Hair follicle dermal papilla cell (primary cell): ENCODE results near the gene PDE7B.

- CAGE, long polyA plus RNA = no peak
Observed at GRCh38 chr6:134166685-134167329, 114.4 kb upstream of the SLC2A12 start.

- CAGE, long polyA plus RNA = no peak
Observed at GRCh38 chr6:134249381-134249931, 68.5 kb downstream of the SGK1 start.

GRCh38 chr6:134288322-134289314 is 29.3 kb downstream of the SGK1 start:
- CAGE, long polyA plus RNA = no peak

GRCh38 chr6:134315076-134315675 is 2.7 kb downstream of the SGK1 start:
- CAGE, long polyA plus RNA = no peak

- CAGE, long polyA plus RNA = no peak
Observed at GRCh38 chr6:134316669-134317344, 1.1 kb downstream of the SGK1 start.

DNA sequence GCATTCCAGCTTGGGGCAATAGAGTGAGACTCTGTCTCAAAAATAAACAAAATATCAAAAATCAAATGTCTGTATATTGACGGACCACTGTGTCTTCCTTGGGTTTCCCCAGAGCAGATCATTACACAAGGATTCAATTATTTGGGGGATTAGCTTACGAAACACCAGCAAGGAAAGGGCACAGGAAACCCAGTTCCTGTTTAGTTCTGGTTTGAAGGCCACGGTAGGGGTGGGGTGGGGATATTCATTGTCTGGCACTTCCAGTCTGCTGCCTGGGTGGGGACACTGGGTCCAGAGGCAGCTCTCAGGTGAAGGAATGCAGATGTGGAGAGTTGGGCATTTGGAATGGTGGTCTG is 28.5 kb upstream of the SGK1 start:
- CAGE, long polyA plus RNA = no peak

GRCh38 chr6:134420554-134421409 is 102.9 kb upstream of the SGK1 start:
- CAGE, long polyA plus RNA = no peak

- CAGE, long polyA plus RNA = no peak
Observed at GRCh38 chr6:134529756-134530362, 211.9 kb upstream of the SGK1 start.

- CAGE, long polyA plus RNA = no peak
Observed at GRCh38 chr6:134644174-134644531, 305.7 kb downstream of the ALDH8A1 start.

GRCh38 chr6:134853606-134853959 is 96.3 kb downstream of the ALDH8A1 start:
- CAGE, long polyA plus RNA = no peak

DNA sequence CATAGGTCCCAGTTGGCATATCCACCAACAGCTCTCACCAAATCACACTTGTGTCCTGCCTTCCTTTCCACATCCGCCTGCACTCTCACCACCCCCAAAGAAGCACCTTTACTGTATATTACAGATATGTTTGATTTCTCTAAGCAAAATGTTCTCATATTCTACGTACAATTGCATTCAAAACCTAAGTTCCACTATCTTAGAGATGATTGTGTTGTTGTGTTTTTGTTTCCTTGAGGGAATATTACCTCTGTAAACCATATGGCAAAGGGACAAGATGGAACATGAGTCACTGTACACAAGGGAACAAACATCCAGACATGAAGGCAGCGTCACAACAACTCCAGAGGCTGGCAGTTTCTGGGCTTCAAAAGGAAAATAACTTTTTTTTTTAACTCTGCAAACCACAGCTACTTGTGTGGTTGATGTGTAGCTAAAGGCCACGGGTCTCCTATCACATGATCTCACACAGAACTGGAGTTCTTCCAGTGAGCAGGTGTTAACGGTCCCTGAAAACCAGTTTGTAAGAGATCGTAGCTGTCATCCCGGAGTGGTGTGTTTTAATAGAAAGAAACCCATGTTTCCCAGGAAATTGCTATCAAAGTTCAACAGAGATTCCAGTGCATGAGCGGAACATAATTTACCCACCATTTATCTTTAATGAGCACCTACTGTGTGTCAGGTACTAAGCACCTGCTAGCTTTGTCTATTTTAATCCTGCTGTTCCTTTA is 33.1 kb upstream of the HBS1L start:
- CAGE, long polyA plus RNA = no peak

DNA sequence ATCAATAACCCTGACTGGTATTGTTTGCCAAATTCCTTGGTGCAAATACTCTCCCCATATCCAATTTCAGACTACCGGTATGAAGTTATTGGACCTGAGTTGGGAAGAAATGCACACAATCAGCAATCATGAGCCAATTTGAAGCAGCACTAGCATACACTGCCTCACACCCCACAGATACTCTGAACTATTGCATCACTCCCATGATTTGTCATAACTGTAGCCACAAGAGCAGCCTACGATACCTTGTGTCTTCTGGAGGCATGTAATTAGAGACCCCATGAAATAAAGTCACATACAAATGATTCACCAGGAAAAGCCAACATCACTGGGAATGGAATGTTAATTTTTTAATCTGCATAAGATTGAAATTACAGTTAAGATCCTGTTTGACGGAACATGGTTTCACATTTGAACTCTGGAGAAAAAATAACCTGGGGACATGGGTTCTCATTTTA is 34.2 kb upstream of the HBS1L start:
- CAGE, long polyA plus RNA = no peak

GRCh38 chr6:135270590-135271698 is 89.8 kb downstream of the MYB start:
- CAGE, long polyA plus RNA = no peak

GRCh38 chr6:135286846-135287313 is 105.8 kb downstream of the MYB start:
- CAGE, long polyA plus RNA = no peak

DNA sequence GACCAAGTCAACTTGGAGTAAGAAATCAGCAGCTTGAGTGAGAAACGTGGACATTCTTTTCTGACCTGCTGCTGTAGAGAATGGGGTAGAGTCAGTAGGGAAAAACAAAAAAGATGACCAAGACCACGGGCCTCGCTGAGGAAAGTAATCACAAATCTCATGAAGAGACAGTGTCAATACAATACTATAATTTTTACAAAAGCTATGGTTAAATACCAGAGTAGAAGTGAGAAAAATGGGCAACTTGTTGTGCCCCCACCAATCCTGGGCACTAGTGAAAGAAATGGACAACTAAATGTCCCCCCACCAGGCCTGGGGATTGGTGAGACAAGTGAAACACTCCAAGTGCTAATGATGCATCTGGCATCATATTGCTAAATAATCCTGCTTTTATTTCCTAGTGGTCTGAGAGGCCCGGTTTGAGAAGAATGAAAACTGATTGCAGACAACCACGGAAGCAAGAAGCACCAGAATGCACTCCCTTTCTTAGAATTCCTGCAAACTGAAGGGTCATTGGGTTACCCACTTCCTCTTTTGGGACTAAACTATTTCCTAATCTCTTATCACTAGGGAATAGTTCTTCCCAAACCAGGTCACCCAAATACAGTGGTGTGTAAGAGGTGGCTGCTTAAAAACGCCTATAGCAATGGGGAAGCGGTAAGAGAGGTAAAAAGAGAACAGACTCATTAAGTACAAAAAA is 125.5 kb downstream of the MYB start:
- CAGE, long polyA plus RNA = no peak

- CAGE, long polyA plus RNA = no peak
Observed at GRCh38 chr6:135811177-135811560, 40.3 kb upstream of the PDE7B start.

DNA sequence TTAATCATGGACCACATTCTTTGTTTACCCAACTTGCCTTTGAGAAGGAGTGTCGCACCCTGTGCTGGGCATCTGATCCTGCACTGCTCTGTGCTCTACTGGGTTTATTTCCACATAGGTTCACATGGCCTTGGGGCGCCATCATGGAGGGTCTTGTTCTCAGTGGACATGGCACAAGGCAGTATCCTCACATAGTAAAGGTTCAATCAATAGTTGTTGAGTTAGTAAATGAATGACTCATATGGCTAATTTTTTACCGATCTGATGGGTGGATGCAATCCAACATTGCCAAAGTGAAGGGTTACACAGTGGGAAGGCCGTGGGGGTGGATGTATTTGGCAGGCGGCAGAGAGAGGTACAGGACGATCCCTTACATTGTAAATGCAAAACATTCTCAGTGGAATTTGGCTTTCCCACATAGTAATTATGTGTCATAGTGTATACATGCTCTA is 21.1 kb upstream of the PDE7B start:
- CAGE, long polyA plus RNA = no peak

DNA sequence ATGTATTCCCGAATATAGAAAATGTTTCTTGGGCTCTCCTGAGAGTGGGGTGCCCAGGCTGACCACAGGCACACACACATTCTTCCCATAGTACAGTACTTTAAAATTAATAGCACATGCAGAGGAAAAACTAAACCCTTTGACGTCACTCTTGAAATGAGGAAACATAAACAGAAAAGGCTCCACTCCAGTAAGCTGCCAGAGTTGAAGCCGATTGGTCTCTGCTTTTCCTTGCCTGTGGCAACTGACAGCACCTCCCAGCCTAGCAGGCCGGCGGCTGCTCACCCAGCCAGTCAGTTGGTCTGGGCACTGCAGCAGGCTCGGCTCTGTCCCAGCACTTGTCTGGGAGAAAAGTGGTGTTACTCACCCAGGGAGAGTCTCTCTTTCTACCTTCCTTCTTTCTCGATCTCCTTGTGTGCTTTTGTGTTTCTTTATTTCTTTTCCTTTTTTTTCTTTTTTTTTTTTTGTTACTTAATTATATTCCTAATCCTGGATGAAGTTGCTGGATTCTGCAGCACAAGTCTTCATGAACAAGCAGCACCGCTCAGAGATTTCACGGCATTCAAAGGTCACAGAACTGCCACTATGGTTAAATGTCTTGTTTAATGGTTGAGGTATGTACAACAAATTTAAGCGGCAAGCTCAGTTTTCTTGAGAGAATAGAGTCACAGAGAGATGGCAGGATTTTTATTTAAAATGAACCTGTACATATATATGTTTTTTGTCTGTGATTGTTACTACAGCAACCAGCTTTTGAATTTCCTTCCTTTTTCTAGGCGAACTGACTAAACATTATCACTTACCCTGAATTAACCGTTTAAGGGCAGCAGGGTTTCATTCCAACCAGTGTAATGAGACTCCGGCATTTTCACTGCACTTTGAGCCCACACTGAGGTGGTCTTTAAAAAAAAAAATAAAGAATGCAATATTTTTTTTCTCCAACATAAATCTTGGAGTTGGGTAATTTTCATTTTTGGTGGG is at the start of gene PDE7B:
Gene PDE7B (plus strand): TSS at position 296 of the 981 bp plus-strand sequence.
- CAGE, long polyA plus RNA = no peak

GRCh38 chr6:136012061-136012789 is 160.7 kb downstream of the PDE7B start:
- CAGE, long polyA plus RNA = no peak

DNA sequence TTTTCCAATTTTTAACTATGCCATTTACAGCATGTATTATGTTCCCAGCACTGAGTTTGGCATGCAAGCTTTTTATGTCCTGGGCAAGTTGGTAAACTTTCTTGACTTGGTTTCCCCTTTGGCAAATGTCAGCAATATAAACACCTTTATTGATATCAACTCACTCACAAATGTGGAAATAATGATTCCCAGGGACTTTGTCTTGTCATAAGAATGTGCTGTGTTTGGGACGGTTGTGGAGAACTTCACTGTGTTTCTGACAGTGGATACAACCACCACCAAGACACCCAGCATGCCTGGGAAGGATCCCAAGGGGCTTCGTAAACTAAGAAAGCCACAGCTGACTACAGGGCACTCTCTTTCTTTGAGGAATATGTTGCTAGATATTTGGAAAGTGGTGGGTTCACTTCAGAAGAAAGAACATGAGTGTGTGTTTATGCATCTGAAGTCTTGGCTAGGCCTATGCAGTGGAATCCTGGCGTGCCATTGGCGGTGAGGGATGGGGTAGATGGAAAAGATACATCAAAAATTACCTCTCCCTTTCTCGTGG is 187.5 kb downstream of the PDE7B start:
- CAGE, long polyA plus RNA = no peak